Hematopoietic multipotent progenitor cell (in vitro differentiated cells): ENCODE data around the genes USP17L10, USP17L29 and DEFB131A.

- CAGE, long polyA plus RNA = no peak
Observed at GRCh38 chr4:8163823-8164615, 5.4 kb upstream of the ABLIM2 start.

- CAGE, long polyA plus RNA = no peak
Observed at GRCh38 chr4:8254099-8254596, 15.4 kb upstream of the HTRA3 start.

- CAGE, long polyA plus RNA = no peak
Observed at GRCh38 chr4:8349879-8350115, 80.2 kb downstream of the HTRA3 start.

DNA sequence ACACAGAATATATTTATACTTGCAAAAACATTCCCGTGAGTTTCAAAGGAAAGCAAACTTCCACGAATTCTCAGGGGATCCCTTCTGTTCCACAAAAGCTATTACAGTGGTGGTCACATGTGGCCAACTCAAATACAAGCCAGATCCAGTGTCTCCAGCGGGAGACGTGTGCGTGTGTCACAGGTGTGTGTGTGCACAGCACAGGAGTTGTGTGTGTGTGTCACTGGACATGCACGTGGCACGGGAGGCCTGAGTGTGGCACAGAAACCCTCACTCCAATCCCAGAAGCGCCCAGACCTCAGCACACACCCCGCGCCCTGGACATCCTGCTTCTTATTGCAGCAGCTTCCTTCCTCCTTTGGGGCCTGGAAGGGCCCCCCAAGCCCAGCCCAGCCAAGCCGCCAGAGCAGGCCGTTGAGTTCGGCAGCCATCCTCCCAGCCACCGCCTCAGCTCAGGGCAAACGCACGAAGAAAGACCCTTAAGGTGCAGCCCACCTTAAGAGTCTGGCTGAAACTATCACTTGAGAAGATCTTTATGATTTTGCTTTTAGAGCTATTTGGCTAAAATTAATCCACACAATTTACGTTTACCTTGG is 37.9 kb downstream of the ACOX3 start:
- CAGE, long polyA plus RNA = no peak

DNA sequence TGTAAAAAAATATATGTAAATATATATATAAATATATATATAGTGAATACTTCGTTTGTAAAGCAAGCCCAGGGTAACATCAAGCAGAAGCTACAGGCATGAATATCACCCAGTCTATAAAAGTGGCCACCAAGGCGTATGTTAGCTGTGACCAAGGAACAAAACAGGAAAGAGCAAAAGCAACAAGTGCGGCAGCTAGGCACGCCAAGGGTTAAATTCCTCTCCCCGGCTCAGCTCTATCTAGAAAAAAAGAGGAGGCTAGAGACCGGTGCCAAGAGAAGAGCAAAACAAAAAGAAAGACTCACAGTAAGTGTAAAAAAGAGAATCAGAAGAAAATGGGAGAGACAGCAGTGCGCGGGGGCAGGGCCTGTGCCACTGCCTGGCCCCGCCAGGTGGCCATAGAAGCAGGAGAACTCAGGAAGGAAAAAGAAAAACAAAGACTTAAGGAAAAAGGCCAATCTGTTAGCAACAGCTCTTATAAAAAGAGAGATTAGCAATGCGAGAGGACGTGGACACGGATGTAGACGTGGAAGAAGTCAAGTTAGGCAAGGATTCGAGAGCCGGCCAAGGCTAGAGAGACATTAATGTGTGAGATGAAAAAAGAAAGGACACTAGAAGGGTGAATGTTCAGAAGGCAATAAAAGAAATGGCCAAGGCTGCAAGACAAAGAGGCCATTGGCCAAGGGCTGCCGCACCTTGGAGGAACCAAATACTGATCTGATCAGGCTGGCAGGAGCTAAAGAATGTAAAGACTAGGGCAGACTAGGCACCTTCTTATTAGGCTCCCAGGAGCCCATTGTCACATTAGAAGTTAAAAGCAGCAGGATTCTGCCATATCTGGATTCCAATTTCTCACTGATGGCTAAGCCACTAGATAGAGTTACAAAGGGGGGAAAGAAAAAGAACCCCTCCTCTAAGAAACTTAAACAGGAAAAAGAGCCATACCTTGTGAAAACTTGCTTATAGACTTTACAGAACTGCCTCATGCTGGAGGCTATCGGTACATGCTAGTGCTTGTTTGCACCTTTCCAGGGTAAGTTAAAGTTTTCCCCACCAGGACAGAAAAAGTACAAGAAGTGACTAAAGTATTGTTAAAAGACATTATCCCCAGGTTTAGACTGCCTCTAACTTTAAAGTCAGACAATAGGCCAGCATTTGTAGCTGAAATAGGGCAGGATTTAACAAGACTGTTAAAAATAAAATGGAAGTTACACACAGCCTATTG is 3.0 kb downstream of the ACOX3 start:
- CAGE, long polyA plus RNA = no peak

DNA sequence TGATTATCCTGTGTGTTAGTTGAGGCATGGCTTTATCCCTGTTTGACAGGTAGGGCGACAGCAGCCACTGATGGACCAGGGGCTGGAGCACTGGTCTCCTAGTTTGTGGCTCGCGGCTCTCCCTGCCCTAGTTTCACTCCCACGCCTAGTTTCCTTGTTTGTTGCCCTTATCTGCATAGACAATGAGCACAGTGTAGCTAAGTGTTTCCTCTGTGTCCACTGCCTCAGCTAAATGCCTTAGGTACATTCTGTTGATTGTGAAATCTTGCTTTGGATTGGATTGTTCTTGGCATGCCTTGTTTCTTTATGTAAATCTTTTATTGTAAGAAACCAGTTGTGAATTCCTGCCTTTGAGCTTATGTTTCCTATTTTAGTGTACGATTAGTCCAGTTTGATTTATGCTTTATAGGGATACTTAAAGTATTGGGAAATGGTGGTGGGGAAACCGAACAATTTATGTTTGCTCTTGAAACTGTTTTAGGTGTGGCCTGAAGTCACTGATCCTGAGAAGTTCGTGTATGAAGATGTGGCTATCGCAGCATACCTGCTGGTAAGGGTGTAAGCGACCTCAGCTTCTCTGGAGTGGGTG is 11.0 kb downstream of the TRMT44 start:
- CAGE, long polyA plus RNA = no peak

- CAGE, long polyA plus RNA = no peak
Observed at GRCh38 chr4:8473802-8474235, 33.2 kb downstream of the TRMT44 start.

GRCh38 chr4:9210396-9210875 is at the start of gene USP17L10:
Gene USP17L10, plus strand, starts transcription at chr4:9210657.
- CAGE, long polyA plus RNA = no peak

DNA sequence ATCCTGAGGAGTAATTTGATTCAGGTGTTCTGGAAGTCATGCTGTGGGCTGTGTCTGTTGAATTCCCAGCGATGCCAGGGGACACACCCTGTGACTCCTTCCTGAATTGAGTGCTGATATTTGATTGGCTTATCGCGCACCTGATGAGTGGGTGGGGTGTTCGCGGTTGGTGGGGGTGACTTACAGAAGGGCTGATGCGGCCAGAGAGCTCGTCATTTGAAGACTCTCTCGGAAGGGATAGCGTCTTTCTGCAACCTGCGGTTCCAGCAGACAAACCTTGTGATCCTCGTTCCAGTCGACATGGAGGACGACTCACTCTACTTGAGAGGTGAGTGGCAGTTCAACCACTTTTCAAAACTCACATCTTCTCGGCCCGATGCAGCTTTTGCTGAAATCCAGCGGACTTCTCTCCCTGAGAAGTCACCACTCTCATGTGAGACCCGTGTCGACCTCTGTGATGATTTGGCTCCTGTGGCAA is at the start of gene USP17L29:
TSS of gene USP17L29 (plus strand) at position 301 of the 478 bp plus-strand sequence.
- CAGE, long polyA plus RNA = no peak

DNA sequence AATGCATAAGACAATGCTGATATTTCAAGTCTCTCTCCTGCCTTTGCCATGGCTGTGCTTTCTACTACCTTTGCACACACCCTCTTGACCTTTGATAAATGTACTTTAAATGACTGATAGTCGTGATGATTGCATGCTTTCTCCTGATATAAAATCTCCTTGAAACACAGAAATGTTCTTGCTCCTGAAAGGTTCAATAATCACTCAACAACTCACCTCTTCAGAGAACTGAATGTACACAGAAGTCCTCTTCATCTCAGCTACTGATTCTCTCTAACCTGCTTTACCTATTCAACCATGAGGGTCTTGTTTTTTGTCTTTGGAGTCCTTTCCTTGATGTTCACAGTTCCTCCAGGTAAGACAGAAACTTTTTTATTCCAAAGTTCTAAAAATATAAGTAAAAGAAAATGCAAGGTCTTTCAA is at the start of gene DEFB131A:
TSS of gene DEFB131A (plus strand) at position 178 of the 423 bp plus-strand sequence.
- CAGE, long polyA plus RNA = no peak

- CAGE, long polyA plus RNA = no peak
Observed at GRCh38 chr4:9602127-9602390, 157.8 kb downstream of the DEFB131A start.

DNA sequence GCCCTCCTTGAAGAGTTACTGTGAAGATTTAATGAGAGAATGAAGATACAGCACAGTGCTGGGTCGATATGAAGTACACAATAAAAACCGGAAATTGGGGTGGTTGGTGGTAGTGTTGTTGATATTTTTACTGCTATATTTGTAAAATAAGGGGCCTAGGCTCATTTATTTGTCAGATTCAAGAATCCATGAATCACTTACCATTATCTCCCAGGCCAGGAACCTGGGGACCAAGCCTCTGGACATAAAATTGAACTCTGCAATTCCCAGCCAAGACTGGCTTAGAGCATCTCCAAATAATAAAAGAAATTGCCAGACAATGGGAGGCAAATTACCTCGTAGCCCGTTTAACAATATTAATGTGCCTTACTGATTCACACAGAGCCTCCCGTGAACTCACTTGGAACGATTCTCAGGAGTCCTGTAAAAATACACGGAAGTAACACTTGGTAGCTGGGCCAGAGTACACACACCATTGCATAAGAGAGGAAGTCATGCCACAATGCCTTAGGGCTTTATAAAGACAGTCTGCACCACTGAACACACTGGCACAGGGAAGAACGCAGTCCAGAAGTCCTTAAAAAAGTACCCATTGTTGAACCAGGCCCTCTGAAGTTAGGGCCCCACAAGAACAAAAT is 15.2 kb downstream of the SLC2A9 start:
- CAGE, long polyA plus RNA = no peak

GRCh38 chr4:10023744-10024164 is 2.5 kb upstream of the SLC2A9 start:
- CAGE, long polyA plus RNA = no peak

DNA sequence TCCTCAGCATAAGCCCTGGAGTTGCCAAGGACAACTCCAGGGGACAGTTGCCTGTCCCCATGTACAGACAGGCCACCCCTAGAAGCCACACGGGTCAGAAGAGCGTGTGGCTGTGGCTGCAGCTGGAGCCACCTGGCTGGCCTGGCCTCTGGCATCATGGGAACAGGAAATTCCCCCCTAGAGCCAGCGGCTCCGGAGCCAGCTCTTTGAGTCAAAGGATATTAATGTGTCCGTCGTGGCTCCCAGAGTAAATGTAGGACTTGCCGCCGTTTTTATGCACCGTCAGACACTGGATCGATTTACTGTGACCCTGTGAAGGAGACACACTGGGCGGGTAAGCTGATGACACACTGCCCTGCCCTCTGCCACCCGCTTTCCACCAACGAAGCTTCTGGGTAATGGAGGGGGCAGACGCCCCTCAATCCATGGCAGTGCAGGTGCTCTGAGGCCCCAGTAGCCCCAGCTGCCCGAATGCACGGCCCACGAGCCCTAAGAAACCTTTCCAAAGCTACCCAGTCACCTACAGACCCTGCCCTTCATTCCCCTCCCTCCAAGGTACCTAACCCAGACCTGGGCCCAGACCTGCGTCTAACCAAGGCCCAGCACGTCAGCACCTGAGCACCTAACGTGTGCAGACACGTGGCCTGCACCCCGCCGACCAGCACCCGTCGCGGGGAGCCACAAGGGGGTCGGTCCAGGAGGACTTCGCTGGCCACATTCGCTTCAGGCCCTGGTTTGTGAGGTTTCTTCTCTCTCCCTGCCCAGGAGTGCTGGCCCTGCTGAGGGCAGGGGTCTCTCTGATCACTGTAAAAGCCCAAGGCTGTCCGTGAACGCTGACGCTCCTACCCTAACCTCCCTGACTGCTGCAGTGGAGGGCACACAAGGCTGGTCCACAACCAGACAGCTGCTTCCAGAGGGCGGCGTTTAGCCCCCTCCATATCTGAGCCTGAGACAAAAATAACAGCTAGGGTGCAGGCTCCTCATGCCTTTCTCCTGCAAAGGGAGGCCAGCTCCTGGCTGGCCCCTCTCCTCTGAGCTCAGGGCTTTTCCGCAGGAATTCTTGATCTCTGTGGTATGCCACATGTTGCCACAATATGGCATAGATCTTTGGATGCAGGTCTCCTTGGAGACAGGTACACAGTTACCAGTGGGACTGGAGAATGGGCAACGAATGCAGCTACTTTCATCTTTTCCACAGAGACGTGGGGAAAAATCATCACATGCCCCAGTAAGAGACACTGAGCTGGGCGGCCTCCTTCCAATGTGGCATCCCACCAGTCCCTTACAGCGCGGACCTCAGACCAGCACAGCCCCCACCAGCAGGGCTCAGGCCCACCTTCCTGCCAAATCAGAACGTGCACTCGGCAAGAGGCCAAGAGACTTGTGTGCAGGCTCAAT is 31.9 kb downstream of the WDR1 start:
- CAGE, long polyA plus RNA = no peak

DNA sequence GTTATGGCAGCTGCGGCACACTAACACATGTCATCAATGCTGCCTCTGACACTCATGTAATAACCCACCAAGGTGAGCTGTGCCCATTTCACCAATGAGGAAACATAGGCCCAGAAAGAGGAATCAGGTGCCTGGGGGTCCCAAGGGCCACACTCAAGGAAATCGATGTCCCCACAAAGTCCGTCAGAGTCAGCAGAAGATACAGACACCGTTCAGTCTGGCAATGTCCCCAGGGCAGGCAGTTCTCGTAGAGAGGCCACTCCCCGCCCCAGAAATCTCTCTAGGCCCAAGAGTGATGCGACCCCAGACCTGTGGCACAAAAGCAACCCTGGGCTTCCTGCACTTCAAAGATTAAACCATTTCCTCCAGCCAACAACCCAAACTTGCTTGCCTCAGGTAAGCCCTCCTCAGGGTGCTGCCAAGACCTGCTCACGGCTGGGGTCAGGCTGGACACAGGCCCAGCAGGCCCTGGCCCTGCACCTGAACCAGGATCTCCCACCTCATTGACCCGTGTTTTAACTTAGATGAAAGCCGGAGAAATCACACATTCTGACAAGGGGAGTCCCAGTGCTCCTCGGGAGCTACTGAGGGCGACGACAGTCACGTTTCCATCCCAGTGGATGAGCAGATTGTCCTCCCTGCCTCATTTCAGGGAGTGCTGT is 26.2 kb downstream of the WDR1 start:
- CAGE, long polyA plus RNA = no peak

GRCh38 chr4:10110701-10111709 is 5.6 kb downstream of the WDR1 start:
- CAGE, long polyA plus RNA = no peak

- CAGE, long polyA plus RNA = no peak
Observed at GRCh38 chr4:10410664-10411090, 46.5 kb downstream of the ZNF518B start.

- CAGE, long polyA plus RNA = no peak
Observed at GRCh38 chr4:10421844-10422116, 35.4 kb downstream of the ZNF518B start.

- CAGE, long polyA plus RNA = no peak
Observed at GRCh38 chr4:11420351-11420976, 8.2 kb downstream of the HS3ST1 start.

DNA sequence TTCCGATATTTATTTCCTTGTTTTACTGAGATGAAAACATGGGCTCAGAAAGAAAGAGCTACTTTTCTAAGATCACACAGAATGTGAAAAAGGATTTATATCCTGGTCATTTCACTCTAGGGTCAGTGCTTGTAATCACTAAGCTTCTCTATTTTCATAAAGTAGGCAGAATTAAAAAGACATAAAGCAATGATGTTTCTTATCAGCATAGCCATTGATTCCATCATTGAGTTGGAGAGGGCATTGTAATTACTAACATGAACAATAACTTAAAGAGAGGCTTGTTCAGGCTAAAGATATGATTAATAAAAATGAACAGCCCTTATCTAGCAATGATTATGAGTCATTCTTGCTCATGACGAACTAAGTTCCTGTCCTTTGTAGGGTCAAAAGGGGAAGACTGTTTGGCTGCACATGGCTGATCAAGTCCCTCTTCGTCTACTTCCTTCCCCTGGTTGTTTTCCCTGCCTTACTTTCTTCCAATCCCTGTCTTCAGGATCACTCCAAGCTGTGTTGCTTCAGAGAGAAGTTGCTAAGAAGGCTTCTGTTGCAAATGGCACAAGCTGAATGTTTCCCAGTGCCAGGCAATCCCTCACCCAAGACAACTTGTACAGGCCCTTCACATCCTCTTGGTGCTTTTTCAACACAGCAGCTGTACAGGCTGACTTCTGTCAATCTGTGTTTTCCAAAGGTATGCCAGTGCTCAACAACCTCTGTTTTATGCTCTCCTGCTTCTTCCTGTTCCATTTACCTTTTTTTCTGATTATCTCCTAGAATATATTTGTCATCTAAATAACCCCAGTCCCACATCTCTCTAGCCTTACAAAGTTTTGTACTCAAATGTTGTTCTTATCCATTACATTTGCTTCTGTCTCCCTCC is 115.0 kb upstream of the HS3ST1 start:
- CAGE, long polyA plus RNA = no peak